Colon Carcinoma Metastatic in the Brain (tissue), 2 donors: ENCODE measurements around a stretch of chr9.

DNA sequence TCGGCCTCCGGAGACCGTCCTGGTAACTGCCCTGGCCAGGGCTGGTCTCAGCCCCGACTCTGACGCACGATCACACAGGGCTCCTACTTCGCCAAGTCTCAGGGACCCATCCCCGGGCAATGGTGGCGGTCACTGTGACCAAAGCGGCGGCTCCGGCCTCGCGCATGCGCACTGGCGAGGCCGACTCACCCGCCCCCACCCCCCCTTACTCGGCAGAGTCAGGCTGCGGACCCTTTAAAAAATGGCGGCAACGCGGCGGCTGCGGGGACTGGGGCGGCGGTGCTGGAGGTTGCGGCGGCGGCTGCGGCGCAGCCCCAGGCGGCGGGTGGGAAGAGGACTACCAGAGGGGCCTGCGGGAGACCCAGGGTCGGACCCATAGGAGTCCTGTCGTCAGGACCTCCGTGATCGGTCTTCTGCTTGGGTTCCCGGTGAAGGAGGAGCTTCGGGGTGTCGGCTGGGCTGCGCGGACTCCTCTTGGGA lies 1581.3 kb downstream of the FOXD4L5 start:
- PRO-cap, 2 experiments: no peak in any of the 2 experiments

DNA sequence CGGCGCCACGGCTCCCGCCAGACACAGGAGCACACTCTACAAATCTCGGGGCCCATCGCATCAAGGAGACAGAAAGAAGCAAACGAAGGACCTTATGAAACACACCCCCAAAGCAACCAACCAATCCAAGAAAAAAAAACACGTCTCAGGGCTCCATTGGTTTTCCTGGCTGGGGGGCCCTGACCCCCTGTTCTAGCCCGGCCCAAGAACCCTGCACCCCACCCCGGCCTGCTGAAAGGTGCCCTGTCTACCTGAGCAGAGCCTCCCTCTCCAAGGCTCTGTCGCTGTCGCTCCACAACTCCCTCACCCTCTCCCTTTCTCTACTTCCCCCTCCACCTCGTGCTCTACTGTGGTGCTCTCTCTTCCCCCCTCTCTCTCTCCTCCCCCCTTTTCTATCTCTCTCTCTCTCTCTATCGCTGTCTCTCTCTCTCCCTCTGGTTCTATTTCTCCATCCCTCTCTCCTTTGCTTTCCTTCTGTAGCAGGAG lies 1471.1 kb downstream of the FOXD4L5 start:
- PRO-cap, 2 experiments: no peak in any of the 2 experiments

DNA sequence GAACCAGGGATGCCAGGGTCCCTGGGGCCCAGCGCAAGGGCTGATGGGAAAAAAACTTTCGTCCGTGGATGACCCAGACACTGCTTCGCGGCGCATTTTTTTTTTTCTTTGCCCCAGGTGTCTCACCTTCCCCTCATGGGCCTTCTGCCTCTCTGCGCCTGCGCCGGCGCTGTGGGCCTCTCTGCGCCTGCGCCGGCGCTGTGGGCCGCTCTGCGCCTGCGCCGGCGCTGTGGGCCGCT lies 1268.7 kb downstream of the FOXD4L5 start:
- PRO-cap, 2 experiments: no peak in any of the 2 experiments

DNA sequence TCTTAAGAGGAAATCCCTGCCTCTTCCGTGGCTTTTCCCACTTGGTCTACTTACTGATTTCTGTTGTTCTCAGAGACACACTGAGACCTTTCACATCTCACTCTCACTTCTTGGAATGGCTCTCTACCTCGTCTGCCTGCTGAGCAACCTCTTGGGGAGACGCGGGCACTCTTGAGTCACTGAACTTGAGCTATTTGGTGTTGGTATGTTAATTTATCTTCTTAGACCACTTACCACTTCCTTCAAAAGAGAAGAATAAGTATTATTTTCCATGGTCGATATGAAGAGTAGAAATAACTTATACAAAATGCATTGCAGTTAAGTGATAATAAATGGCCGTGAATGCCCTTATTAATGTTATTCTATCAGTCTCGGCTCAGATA lies 1234.0 kb downstream of the FOXD4L5 start:
- PRO-cap, 2 experiments: no peak in any of the 2 experiments

DNA sequence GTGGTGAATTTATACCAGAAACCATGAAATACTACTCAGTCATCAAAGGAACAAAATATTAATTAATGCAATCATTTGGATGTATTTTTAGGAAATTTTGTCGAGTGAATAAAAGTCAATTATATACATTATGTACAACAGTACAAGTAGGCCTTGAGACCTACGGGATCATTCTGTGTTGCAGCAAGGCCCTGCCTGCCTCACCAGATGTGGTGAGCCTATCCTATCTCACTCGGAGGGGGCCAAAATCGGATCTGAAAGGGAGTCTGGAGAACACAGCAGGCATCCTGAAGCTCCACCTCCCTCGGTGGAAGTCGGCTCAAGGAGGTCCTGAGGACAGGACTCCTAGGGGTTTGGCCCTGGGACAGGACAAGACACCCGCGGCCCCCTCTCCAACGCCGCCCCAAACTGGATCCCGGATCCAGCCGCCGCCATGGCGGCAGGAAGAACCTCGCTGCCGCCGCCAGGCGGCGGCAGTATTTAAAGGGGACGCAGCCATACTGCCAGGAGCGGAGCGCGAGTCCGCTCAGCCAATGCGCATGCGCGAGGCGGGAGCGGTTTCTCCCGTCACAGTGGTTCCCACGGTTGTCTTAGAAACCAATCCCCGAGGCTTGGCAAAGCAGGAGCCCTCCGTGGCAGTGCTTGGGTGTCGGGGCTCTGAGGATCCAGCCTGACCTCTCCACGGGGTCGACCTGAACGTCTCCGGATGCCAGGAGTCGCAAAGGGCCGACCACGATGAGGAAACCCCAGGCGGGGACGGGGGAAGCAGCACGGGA lies 97.8 kb upstream of the FOXD4L5 start:
- PRO-cap, 2 experiments: no peak in any of the 2 experiments

- PRO-cap, 2 experiments: no peak in any of the 2 experiments
Observed at GRCh38 chr9:65878588-65878879, 141.6 kb downstream of the FOXD4L4 start.

DNA sequence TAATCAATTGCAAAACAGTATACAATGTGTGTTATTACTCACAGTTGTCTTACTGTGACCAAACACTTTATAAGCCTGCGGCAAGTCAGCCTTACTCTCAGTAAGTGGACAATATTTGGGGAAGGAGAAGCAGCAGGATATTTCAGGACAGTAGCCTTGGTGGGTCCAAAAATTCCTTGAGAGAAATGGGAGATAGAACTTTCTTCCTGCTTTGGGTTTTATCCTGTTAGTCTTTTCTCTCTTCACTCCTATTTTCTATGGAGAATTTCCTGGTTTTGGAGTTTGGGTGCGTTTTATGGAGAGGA lies 824 bp upstream of the PGM5 start:
- PRO-cap, 2 experiments: no peak in any of the 2 experiments

- PRO-cap, 2 experiments: no peak in any of the 2 experiments
Observed at GRCh38 chr9:68455031-68455502, 85.6 kb downstream of the TMEM252 start.

GRCh38 chr9:68706068-68707034 lies 1.3 kb downstream of the PIP5K1B start:
- PRO-cap, 2 experiments: no peak in any of the 2 experiments

DNA sequence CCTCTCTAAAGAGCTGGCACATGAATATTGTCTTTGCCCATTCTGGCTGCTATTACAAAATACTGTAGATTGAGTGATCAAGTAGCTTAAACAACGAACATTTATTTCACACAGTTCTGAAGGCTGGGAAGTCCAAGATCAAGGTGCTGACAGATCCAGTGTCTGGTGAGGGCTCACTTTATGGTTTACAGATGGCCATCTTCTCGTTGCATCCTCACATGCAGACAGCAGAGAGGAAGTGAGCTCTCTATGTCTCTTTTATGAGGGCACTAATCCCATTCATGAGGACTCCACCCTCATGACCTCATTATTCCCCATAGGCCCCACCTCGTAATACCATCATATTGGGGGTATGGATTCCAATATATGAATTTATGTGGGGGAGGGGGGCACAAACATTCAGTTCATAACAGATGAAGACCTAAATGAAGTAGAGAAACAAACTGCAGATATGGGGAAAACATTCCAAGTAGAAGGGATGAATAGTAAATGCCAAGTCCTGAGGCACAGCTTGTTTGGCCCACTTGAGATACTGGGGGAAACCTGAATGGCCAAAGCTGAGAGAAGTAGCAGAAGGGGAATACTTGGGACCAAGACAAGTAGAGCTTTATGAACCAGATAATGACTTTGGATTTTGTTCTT lies 23.2 kb downstream of the PIP5K1B start:
- PRO-cap, 2 experiments: no peak in any of the 2 experiments

DNA sequence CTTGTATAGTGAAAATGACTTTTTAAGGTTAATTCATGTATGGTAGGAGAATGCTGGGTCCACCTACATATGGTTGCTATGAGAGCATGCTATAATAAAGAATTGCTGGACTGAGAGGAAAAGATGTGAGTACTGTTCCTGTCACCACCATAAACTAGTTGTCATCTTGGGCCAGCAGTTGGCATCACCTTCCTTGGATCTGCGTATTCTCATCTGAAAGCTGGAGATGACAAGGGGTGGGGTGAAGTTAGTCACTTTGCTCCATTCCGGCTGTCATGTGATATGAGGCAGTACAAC lies 33.3 kb downstream of the PIP5K1B start:
- PRO-cap, 2 experiments: no peak in any of the 2 experiments

- PRO-cap, 2 experiments: no peak in any of the 2 experiments
Observed at GRCh38 chr9:68749317-68750099, 30.4 kb upstream of the PABIR1 start.

- PRO-cap, 2 experiments: no peak in any of the 2 experiments
Observed at GRCh38 chr9:68805219-68805624, 25.4 kb downstream of the PABIR1 start.

DNA sequence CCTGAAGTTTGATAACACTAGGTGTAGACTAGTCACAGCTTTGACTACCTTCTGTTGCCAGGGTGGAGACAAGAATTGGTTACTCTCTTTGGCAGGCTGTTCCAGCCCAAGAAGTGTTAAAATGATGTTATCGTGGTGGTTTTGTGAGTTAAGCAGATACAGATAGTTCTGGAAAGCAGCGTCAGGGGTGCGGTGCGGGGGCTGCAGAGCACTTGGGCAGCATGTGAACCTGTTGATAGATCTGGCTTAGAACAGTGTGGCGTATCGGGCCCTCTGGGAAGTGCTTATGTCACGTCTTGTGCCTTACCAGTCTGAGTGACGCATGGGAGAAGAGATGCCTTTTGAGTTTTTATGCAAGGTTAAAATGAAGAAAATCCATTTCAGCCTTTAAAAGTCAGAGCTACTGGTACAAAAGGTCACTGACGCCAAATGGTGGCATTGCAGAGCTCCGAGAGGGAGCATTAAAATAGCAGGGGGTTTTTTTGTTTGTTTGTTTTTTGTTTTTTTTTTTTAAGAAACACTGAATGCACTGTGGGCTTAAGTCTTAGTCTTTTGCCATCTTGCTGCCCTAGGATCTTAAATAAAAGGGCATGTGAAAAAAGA lies 81.6 kb downstream of the PABIR1 start:
- PRO-cap, 2 experiments: no peak in any of the 2 experiments

GRCh38 chr9:68878213-68878732 lies 98.4 kb downstream of the PABIR1 start:
- PRO-cap, 2 experiments: no peak in any of the 2 experiments

DNA sequence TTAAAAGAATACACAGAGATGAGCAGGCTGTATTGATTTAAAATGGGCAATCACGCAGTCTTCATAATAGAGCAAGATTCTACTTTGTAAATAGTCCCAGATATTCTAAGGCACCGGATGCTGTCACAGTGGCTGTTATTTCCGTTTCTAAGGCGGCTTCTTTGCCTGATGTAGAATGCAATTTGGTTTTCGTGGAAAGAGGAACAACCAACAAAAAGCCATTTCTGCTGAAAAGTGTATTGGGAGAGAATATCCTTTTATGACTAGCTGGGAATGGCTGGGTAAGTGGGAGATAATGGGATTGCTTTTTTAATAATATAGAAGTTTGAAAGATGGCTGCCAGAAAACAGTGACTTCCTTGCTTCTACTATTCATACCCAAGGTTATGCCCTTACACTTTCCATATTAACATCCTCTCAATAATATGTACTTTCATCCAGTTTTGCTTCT lies 17.4 kb downstream of the PRKACG start:
- PRO-cap, 2 experiments: no peak in any of the 2 experiments

- PRO-cap, 2 experiments: no peak in any of the 2 experiments
Observed at GRCh38 chr9:69093439-69094020, 58.0 kb downstream of the FXN start.

- PRO-cap, 2 experiments: no peak in any of the 2 experiments
Observed at GRCh38 chr9:69121621-69122115, 52.4 kb upstream of the TJP2 start.

DNA sequence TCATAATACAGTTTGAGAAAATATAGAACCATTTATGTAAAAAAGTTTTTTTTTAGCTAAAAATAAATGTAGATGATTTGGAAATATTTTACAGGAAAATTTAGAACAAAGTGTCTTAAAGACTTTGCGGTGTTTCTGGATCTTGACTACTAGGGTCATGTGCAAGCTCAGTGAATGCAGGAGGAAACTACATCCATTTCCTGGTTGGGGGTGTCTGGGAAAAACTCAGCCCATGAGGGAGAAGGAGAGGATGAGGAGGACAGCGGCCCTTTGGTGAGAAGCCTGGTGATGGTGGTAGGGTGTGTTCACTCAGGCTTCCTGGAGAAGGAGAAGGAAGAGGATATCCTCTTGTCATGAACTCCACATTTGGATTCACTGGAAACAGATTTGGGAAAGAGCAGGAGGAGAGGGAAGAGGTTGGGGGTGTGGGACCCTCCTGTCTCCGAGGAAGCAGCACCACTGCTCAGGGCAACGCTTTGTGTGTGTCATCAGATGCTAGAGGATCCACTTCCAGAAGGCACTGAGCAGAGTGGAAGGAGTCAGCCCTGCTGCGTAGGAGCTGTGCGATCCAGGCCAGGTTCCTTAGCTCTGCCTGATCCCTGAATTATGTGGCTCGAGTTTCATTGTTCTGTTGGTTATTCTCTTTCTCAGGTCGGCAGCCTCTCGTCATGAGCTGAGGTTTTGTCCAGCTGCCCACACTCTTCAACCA lies 37.4 kb upstream of the TJP2 start:
- PRO-cap, 2 experiments: no peak in any of the 2 experiments

DNA sequence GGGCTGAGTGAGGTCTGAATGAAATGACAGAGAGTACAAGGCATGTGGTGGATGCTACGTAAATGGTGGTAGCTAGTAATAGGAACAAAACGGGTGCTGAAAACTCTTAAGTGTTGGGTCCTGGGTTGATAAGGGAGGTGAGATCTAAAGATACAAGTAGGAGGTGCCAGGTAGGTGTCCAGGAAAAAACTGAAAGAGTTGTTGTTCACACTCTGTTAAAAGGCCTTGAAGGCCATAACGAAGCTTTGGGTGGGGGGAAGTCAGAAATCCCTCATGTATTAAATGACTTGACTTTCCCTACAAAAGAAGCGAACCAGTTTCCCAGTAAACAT lies 2.1 kb downstream of the TJP2 start:
- PRO-cap, 2 experiments: no peak in any of the 2 experiments